ENCODE measurements around a stretch of chr15.

DNA sequence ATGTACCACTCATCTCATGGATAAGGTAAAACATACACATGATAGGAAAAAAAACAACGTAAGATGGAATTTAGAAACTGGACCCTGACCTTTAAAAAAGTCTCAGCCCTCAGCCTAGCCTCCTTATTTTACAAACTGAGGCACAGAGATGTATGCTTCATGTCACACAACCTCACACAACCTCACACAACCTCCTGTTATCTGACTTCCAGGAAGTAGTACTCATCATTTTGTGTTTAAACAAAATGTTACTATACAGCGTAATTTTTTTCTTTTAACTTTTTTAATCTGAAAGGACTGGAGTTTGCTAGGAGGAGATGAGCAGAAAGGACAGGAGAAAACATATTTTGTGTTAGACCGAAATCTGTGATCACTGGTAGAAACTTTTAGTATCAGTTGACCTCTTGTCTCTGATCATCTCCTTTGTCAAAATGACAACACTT lies 107.7 kb downstream of the KLHL25 start:
- PRO-cap: no peak

DNA sequence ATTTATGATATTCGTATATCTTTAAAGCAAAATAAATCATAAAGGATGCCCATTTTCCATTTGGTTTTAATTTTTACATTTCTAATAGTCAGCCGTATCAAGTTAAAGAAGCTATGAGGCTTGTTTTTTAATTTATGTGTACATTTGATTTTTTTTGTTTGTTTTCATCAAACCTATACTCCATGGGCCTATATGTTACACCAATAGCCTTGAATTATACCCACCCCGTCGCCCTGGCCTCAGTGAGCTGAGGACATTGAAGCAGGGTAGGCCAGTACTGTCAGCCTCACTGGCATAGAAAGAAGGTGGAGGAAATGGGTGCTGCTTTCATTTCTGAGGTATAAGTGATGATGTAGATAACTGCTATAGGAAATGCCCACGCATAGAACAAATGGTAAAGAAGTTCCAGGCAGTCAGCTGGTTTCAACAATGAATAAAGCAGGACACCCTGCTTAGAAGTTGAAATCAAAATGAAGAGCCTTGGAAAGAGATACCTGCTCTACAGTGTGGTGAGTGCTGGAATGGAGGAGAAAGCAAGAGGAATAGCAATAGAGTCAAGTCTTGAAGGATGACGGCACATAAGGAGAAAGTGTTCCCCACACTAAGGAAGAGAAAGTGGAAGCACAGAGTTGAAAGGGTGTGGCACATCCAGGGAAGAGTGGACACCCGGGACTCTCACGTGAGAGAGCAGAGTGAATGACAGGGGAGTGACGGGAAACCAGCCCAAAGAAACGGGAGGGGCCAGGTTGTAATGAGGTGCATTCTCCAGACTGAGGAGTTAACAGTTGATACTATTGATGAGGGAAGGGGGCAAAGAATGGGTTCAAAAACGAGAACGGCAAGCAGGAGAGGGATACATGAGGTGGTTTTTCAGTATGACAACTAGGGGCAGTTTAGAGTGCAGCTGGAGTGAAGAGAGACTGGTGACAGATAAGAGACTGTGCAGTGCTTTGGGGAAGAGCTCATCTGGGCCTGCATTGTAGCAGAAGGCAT lies 70.6 kb downstream of the KLHL25 start:
- PRO-cap: bidirectional peak, plus-strand start at position 412 of the sequence, minus-strand start at position 291 of the sequence

- PRO-cap: no peak
Measured at GRCh38 chr15:85724832-85725590, 69.7 kb downstream of the KLHL25 start.

DNA sequence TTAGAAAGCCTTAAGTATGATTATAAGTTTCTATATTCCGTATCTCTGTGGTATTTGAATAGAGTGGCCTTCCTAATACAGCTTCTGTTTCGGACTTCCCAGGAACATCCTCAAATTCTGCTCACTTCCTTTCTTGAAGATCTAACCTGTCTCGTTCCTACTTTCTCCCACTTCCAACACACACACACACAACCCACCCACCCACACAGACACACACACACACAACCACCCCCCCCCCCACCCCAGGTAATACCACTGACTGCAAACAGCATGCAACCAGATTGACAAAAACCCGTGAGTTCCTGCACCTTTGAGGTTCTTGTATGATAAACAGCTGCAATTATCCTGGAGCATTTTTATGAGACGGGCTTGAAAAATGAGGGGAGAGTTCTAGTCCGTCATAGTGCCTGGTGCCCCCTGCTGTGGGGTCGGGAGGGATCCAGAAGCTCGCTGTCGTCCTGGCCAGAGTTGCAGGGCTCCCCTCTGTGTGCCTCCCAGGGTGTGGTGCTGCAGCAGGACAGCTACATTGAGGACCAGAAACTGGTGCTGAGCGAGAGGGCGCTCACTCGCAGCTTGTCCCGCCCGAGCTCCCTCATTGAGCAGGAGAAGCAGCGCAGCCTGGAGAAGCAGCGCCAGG lies 54.1 kb downstream of the KLHL25 start:
- PRO-cap: no peak

- PRO-cap: no peak
Measured at GRCh38 chr15:85744341-85745062, 50.2 kb downstream of the KLHL25 start.

- PRO-cap: no peak
Measured at GRCh38 chr15:85793266-85793925, 1.3 kb downstream of the KLHL25 start.

GRCh38 chr15:85838634-85839269 lies 44.0 kb upstream of the KLHL25 start:
- PRO-cap: no peak

DNA sequence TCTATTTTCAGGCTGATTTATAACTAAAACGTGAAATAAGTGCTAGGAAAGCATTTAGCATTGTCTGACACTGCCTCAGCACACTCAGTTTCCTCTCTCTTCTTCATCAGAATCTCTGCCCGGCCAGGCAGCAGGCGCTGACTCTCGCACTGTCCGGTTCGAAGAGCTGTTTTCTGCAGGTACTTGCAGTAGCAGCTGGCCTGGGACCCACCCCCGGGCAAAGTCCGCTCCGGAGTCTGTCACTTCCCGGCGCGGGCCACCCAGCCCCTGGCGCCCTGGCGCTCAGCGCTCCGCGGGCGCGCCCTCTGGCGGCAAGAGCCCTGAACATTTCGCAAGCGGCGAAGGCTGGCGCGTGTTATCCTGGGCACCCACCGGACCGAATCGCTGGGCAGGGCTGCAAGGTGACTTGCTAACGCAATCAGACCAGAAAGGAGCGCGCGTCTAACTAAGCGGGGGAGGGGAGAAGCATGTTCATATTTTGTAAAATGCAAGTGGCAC lies 45.8 kb upstream of the KLHL25 start:
- PRO-cap: no peak

GRCh38 chr15:86528034-86528346 lies 448.3 kb downstream of the AGBL1 start:
- PRO-cap: no peak

DNA sequence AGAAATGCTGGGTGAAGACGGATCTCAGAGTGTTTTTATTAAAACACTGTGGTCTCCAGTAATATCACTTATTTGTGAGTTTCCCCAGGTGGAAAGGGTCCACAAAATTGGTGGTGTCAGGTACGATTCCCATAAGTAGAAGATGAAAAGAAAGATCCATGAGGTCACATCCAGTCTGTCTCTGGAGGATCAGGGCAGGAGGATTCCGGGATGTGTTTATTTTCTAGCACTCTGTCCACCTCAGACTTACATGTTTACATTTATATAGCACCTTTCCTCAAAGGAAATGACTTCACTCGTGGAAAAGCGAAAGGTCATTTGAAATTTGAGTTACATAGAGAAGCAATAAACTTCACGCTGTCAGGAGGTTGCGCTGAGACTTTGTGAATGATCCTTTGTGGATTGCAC lies 540.4 kb downstream of the AGBL1 start:
- PRO-cap: no peak

GRCh38 chr15:88248982-88249516 lies 7.5 kb downstream of the NTRK3 start:
- PRO-cap: no peak

DNA sequence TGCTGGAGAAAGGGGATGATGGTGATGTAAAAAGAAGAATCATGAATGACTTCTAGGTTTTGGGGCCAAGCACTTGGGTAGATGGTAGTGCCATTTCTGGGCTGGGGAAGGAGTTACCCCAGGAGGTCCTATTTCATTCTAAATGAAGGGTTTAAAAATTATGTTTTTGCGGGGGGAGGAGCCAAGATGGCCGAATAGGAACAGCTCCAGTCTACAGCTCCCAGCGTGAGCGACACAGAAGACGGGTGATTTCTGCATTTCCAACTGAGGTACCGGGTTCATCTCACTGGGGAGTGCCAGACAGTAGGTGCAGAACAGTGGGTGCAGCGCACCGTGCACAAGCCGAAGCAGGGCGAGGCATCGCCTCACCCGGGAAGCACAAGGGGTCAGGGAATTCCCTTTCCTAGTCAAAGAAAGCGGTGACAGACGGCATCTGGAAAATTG lies 100.4 kb upstream of the NTRK3 start:
- PRO-cap: no peak

- PRO-cap: no peak
Measured at GRCh38 chr15:88465434-88466390, 1.5 kb downstream of the MRPL46 start.

DNA sequence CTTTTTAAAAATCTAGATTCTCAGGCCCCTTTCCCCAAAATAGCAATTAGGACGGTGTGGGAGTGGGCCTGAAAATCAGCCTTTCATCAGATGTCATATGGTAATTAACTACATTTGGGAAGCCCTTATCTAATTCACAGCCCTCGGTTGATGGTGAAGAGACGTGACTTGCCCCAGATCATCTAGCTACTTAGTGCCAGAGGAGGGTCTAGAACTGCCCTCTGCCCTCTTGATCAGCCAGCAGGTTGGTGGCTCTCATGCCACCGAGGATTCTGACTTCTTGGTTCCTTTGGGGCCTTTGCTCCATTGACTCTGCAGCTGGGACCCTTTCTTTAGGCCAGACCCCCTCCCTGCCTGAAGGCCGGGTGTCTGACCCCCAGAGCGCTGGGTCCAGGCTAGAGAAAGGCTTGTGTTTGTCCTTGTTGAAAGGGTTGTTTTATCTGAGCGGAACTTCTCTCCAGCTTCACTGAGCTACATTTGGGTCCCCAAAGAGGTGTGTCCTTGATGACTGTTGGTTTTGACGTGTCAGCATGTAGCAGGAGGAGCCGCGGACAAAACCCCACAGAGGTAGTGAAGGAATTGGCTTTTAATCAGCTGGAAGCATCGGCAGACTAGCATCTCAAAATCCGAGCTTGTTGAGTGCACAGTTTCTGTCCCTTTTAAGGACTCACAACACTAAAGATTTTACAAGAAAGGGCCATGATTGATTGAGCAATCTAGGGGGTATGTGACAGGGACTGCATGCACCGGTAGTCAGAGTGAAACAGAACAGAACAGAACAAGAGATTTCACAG lies 915 bp downstream of the AEN start:
- PRO-cap: bidirectional peak, plus-strand start at position 570 of the sequence, minus-strand start at position 468 of the sequence; bidirectional peak, plus-strand start at position 756 of the sequence, minus-strand start at position 760 of the sequence

GRCh38 chr15:88635123-88635478 lies 3.7 kb upstream of the ISG20 start:
- PRO-cap: unidirectional peak, minus-strand start at chr15:88635266

- PRO-cap: no peak
Measured at GRCh38 chr15:88648853-88649190, 10.0 kb downstream of the ISG20 start.

GRCh38 chr15:88704778-88705923 lies 66.3 kb downstream of the ISG20 start:
- PRO-cap: no peak

DNA sequence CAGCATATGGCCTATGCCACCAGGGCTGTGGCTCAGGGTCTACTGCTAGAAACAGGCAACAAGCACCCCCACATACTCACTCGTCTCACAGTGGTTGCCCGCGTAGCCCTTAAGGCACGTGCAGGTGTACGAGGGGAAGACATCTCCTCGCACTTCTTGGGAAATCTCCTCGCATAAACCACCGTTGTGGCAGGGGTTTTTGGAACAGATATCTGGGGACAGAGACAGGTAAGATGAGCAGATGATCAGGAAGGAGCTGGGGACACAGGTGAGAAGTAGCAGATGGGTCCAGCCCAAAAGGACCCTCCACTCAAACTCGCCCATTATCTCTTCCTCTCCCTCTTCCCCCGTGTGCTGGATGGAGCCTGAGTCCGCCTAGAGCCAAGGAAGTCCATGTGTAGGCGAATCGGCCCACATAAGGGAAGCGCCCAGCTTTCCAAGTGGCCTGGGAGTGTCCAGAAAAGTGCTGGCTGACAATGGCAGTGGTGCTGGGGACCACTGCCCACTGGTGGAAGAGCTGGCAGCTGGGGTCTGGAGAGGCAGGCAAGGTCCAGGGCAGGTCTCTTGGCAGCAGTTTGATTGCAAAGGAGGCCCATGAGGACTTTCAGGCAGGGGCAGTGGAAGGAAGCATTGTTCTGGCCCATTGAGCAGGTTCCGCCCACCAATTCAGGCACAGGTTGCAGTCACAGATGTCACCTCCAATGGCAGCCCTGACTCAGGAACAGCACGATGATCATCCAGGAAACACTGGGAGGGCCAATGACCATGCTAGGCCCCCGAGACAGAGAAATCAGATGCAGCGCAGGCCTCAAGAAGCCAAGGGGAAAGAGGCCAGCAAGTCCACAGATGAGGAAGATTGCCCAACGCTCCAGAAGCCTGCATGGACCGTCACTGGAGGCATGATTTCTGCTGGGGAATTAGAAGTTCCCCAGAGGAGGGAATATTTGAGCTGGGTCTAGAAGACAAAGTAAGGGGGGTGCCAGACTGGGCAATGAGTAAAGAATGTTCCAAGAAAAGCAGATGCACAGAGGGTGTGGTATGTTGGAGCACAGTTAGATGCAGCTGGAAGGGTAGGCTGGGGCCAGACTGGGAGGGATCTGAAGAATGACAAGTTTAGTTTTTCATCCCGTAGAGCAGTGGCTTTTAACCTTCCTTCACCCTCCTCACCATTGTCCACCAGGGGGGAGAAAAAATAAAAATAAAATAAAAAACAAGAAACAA lies 3.1 kb downstream of the MFGE8 start:
- PRO-cap: no peak

DNA sequence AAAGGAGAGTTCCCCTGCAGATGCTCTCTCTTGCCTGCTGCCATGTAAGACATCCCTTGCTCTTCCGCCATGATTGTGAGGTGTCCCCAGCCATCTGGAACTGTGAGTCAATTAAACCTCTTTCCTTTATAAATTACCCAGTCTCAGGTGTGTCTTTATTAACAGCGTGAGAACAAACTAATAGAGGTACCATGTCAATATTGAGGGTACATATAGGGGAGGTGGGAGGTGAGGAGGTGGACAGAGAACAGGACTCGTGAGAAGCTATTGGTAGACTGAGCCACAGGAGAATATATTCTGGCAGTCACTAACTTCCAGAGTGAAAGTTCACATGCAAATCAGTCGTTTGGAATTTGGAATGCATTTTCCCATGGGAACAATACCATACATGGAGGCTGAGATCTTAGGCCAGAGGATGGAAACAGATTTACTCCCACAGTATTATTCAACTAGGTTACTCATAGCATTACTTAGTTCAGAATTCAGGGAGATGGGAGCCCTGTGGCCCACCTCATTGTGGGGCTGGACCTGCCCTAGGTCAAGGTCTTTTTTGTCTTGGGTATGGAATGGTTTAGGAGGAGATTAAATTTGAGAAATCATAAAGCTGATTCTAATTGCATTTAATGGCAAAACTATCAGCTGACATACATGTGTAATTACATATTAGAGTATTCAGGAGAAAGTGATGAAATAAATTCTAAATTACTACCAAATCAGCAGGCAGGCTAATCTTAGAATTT lies 36.4 kb upstream of the ABHD2 start:
- PRO-cap: no peak

DNA sequence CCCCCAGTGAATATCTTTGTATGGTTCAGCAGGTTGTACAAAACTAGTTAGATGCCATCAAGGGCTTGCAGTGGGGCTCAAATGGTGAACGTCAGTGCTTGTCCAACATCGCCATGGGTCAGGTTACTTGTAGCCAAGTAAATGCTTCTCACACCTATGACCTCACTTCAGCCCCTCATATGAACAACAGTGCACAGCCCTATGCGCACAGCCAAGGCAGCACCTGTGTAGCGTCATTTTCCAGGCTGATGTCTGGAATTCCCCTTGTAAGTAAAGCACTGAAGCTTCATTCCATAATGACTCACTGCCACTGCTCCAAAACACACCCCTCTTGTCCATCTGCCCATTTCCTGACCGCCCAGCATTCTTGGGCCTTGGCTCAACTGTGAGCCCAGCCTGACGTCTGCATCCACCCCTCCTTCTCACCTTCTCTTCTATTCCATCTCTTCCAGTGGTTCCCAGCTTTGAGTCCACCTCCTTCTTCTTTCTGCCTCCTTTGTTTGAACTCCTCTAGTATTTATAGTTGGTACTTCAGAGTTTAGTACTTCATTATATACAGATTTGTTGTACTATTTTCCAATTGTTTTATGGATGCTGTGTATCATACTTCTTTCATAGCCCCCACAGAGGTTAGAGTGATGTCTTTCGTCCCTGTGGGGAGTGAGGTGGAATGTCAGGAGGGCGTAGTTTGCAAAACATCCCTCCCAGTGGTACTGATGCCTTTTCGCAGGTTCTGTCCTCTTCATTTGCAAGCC lies 13.7 kb downstream of the ABHD2 start:
- PRO-cap: no peak